ENCODE measurements around the gene JAM3.

DNA sequence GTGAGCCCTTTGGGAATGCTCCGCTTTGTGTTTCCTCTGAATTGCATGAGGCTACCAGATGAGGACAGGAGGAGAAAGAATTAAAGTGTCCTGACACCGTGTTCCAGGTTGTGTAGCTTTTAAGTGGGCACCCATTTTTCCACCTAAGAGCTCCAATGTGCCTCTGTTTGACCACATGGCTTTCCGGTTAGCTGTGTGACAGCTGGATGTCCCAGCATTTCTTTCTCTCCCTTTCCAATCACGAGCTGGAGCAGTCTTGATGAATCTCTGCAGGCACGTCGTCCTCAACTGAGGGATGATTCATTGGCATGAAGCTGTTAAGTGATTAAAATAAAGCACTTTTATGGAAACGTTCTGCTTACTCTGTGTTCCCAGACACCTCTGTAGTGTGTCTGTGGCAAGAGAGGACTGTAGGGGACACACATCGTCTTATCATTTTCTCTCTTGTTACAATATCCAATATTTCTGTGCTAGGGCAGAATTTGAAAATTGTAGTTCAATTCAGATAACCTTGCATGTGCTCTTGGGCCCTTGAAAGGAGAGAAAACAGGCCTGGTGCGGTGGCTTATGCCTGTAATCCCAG is 610.9 kb downstream of the NTM start:
- PRO-cap, result no peak

DNA sequence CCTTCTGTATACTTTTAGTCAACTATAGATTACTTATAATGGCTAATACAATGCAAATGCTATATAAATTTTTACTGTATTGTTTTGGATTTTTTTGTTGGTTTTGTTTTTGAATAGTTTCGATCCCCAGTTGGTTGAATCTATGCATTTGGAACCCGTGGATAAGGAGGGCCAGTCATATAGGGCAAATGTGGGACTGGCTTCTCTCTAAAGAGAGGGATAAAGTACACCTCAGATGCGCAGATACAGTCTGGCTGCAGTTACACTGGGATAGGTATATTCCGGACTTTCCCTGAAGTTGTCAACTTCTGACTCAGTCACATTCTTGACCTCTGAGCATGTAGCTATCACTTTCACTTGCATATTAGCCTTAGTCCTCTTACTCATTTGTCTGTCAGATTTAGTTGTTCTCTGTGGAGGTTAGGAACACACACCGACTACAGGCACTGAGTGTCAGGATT is 654.0 kb downstream of the NTM start:
- PRO-cap, result no peak

- PRO-cap, result no peak
These were observed 10.9 kb downstream of the IGSF9B start for GRCh38 chr11:133945899-133946286.

DNA sequence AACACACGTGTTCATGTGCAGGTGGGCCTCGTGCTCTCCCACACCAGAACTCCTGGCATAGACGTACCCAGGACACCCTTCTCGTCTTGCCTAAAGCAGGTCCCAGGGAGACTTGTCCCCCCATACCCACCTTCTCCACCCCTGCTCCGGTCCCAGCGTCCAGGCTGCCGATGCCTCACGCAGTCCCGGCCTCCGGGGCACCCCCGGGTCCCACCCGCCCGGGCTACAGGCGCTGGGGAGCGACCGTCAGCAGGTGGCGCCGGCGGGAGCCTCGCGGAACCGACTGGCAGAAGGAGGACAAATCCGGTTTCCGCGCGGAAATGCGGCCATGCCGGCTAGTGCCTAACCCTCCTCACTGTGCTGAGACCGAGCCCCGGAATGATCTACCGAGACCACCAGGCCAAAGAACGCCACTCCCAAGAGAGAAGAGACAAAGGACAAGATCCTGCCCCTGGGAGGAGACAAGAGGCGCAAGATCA is 10.5 kb upstream of the IGSF9B start:
- PRO-cap, result no peak

GRCh38 chr11:134047312-134048216 is 21.3 kb upstream of the JAM3 start:
- PRO-cap, result no peak

DNA sequence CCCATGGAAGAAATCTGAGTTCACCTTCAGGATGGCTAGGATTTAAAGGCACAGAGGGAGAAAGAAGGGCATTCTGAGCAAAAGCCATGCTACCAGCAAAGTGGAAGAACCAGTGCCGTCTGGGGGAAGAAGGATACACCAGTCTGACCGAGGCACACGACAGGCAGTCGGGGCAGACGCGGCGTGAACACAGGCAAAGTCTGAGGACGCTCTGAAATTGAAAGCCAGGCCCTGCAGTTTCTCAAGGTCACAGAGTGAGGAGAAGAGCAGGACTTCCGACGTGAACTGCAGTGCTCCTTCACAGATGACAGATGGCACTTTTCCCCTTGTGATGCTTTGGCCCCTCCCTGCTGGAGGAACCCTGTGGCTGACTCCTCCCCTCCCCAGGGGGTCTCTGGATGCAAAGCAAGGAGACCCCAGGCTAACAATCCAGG is 19.6 kb upstream of the JAM3 start:
- PRO-cap, result no peak

- PRO-cap, result unidirectional peak, plus-strand start at chr11:134069071; unidirectional peak, plus-strand start at chr11:134069101; unidirectional peak, plus-strand start at chr11:134069192
These were observed at the start of gene JAM3 for GRCh38 chr11:134068715-134069339. Gene JAM3 (plus strand): TSS chr11:134069072.